Lower leg skin (tissue), 2 donors: ENCODE results near the gene PFDN4.

GRCh38 chr20:53591151-53592011 is 2.3 kb downstream of the ZNF217 start:
- PRO-cap, result no peak
- RAMPAGE, long total RNA, 2 experiments, result no peak in any of the 2 experiments

- PRO-cap, result unidirectional peak, plus-strand start at chr20:53611791
- RAMPAGE, long total RNA, 2 experiments, result no peak in any of the 2 experiments
These were observed 17.8 kb upstream of the ZNF217 start for GRCh38 chr20:53611234-53612059.

- PRO-cap, result no peak
- RAMPAGE, long total RNA, 2 experiments, result no peak in any of the 2 experiments
These were observed 145.9 kb upstream of the ZNF217 start for GRCh38 chr20:53739624-53739865.

GRCh38 chr20:53786130-53786574 is 192.5 kb upstream of the ZNF217 start:
- PRO-cap, result unidirectional peak, plus-strand start at chr20:53786310
- RAMPAGE, long total RNA, 2 experiments, result no peak in any of the 2 experiments

DNA sequence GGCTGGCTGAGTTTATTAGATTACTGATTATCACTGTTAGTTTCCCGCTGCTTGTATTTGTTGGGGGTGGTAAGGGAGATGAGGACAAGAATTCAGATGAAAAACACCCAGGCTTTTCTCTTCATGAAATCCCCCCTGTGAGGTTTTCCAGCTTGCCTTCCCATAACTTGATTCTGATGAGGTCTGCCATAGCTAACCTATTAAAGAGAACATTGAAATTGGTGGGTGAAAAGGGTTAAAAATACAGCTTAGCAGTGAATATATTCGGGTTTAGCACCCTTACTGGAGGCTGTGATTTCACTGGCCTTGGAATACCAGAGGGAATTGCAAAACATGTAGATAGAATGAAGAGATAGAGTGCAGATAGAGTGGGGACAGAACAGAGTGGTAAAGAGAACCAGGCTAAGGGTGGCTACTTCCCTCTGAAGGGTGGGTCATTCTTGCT is 203.8 kb downstream of the BCAS1 start:
- PRO-cap, result unidirectional peak, plus-strand start at position 377 of the sequence
- RAMPAGE, long total RNA, 2 experiments, result no peak in any of the 2 experiments

- PRO-cap, result no peak
- RAMPAGE, long total RNA, 2 experiments, result no peak in any of the 2 experiments
These were observed 52.5 kb downstream of the BCAS1 start for GRCh38 chr20:54017947-54018247.

DNA sequence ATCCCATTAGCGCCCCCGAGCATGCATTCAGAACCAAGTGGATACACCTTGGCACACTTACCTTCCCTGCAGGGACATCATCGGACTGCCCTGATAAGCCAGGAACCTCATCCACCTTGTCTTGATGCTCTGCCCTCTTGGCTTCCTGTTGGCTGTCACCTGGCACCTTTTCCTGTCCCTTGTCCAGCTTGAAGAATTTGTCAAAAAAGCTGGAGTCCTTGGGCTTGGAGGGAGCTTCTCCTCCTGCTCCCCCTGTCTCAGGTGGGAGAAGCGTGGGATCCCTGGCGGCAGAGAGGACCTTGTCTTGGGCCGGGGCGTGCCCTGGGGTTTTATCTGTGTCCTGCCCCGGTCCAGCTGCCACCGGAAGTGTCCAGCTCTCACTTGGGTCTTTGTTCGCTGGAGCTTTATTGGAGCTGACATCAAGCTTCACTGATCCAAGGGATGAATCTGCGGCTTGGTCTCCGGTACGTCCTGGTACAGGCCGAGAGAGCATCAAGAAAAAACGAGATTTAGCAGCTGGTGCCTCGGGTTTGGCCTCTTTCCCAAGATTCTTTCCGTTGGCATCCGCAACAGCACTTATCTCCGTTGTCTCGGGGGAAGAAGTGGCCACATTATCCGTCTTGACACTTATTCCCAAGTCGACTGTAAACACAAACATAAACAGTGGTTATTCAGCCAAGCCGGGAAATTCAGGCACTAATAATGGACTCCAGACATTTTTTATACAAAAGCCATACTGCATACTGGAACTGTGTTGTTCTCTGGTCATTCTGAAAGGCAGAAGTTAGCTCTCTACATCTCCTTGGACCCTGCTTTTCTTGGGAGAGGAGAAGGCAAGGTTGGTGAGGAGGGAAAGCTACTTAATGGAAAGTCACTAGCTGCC is 41.8 kb downstream of the BCAS1 start:
- PRO-cap, result no peak
- RAMPAGE, long total RNA, 2 experiments, result no peak in any of the 2 experiments

GRCh38 chr20:54123288-54124339 is 50.2 kb downstream of the CYP24A1 start:
- PRO-cap, result unidirectional peak, minus-strand start at chr20:54123676
- RAMPAGE, long total RNA, 2 experiments, result no peak in any of the 2 experiments

DNA sequence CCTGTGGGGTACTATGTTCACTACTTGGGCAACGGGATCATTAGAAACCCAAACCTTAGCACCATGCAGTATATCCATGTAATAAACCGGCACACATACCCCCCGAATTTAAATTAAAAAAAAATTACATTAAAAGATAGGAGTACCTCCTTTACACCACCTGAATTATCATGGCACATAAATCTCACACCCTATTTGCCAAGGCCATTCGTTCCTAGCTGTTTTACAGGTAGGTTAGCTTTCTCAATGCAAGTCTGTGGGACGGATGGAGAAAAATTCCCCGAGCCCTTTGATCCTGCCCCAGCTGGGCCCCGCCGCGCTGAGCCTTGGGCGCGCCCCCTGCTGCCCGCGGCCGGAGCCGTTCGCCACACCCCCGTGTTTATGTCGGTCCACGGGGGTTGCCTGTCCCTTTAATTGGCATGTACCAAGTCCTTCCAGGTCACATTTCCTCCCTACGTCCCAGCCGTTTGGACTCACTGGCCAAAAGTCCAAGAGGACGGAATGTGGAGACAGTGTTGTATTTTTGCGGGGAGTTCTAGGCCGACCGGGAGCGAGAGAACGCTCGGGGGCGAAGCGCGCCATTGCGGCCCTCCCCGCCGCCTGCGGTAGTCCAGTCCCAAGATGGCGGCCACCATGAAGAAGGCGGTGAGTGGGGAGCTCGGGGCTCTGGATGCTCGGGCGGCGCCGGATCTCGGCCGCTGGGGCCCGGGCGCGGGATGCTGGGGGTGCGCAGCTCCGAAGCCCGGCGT is at the start of gene PFDN4:
Gene PFDN4 (plus strand): TSS at position 608 of the 749 bp plus-strand sequence.
- PRO-cap, result unidirectional peak, plus-strand start at position 613 of the sequence
- RAMPAGE, long total RNA, 2 experiments, result start-site peak on the plus strand in 1 of 2 experiments, centred at position 612 of the sequence, 423 reads per replicate

DNA sequence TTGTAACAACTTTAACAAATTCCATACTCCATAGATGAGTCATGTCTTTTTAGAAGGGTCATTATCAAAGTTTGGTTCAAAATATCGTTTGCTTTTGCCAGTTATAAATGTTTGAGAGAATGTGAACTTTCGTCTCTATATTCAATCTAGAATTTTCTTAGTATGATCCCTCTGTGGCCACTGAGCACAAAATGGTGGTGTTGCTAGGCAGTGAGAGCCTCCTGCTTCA is 125.1 kb upstream of the DOK5 start:
- PRO-cap, result no peak
- RAMPAGE, long total RNA, 2 experiments, result no peak in any of the 2 experiments

DNA sequence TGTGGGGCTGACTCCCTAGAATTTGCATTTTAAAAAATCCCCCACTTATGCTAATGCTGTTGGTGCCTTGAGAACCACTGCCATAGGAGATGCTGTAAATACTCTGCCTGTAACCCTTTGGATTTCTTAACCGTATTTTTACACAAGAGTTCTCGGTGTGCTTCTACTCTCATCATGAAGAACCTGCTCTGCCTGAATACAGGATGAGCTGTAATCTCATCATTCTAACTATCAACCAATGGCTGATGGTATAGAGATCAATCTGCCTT is 531.6 kb downstream of the DOK5 start:
- PRO-cap, result no peak
- RAMPAGE, long total RNA, 2 experiments, result no peak in any of the 2 experiments

- PRO-cap, result unidirectional peak, minus-strand start at chr20:56359602
- RAMPAGE, long total RNA, 2 experiments, result no peak in any of the 2 experiments
These were observed 563 bp downstream of the FAM210B start for GRCh38 chr20:56359310-56359764.

DNA sequence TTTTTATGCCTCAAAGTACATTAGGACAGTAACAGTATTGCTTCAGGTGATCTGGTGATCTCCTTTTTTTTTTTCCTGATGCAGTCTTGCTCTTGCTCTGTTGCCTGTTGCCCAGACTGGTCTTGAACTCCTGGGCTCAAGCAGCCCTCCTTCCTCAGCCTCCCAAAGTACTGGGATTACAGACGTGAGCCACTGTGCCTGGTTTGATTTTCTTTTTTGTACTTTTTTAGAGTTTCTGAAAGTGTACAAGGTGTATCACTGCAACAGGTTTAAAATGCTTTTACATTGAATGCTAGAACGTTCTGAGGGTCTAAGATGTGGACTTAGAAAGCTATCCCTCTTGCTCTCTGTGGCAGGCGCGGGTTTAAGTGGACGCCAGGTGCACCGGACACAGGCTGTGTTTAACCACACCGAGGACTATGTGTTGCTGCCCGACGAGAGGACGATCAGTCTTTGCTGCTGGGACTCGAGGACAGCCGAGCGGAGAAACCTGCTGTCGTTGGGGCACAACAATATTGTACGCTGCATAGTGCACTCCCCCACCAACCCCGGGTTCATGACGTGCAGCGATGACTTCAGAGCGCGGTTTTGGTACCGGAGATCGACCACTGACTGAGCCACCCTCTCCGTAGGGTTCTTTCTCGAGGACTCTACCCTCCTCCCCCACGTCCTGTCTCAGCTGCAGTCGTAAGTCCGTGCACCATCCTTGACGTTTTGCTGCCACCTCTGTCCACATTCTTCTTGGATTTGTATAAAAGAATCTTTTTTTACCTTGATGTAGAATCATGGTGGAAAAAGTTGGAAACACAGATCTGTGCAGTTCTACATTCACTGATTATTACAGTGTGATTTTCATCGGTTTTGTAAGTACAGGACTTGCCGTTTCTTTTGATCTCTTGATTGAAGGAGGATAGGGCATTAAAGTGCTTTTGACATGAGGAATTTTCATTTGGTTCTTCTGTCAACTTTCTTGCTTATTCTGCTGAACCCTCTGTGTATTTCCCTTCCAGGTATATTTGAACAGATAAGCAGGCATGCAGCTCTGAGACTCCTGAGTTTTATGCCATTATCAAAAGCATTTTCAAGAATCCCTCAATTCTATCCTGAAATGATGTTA is 8.6 kb upstream of the CASS4 start:
- PRO-cap, result no peak
- RAMPAGE, long total RNA, 2 experiments, result no peak in any of the 2 experiments

GRCh38 chr20:56423858-56424328 is 11.8 kb downstream of the CASS4 start:
- PRO-cap, result no peak
- RAMPAGE, long total RNA, 2 experiments, result no peak in any of the 2 experiments

DNA sequence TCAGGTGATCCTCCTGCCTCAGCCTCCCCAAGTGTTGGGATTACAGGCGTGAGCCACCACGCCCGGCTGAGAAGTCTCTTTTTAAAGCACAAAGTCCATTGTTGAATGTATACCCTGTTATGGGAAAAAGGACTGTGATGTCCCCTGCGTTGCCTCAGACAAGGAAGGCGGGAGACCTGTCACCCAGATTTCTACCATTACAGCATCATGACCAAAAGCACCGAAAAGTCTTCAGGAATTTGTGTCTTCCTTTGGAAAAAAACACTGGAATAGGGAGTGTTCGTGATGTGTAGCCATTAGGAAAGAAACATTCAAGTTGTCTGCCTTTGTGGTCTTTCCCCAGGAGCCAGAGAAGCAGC is 18.2 kb upstream of the RTF2 start:
- PRO-cap, result no peak
- RAMPAGE, long total RNA, 2 experiments, result no peak in any of the 2 experiments

DNA sequence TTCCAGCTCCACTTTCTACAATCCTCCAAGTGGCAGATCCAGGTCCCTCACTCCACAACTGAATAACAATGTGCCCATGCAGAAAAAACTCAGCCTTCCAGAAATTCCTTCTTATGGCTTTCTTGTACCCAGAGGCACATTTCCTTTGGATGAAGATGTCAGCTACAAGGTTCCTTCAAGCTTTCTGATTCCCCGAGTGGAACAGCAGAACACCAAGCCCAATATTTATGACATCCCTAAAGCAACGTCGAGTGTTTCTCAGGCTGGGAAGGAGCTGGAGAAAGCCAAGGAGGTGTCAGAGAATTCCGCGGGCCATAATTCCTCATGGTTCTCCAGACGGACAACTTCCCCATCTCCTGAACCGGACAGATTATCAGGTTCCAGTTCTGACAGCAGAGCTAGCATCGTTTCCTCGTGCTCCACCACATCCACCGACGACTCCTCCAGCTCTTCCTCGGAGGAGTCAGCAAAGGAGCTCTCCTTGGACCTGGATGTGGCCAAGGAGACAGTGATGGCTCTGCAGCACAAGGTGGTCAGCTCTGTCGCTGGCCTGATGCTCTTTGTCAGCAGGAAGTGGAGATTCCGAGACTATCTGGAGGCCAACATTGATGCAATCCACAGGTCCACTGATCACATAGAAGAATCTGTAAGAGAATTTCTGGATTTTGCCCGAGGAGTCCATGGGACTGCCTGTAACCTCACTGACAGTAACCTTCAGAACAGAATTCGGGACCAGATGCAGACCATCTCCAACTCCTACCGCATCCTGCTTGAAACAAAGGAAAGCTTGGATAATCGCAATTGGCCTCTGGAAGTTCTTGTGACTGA is 16.2 kb upstream of the RTF2 start:
- PRO-cap, result no peak
- RAMPAGE, long total RNA, 2 experiments, result no peak in any of the 2 experiments

DNA sequence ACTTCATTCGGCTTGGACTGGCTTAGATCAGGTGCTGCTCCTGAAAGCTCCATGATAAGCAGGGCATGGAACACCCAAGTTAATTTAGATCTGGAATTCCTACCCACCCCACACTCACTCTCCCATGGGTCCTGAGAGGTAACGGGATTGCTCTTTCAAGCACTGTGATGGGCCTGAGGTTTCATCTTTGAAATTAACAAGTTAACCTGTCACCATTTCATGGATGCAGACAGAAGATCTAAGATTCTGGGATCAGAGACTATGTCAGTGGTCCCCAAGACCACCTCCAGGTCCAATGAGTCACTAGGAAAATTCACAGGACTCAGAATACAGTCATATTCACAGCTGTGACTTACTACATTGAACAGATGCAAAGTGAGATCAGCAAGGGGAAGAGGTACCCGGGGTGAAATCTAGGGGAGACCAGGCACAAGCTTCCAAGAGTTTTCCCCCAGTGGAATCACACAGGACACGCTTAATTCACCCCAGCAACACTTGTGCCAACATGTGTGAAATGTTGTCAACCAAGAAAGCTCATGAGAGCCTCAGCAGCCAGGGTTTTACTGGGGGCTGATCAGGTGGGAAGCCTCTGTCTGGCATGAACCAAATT is 7.1 kb upstream of the RTF2 start:
- PRO-cap, result no peak
- RAMPAGE, long total RNA, 2 experiments, result no peak in any of the 2 experiments

- PRO-cap, result no peak
- RAMPAGE, long total RNA, 2 experiments, result no peak in any of the 2 experiments
These were observed 25.9 kb downstream of the FAM209B start for GRCh38 chr20:56558868-56559423.

GRCh38 chr20:56626374-56626735 is 2.8 kb upstream of the TFAP2C start:
- PRO-cap, result bidirectional peak, plus-strand start at chr20:56626610, minus-strand start at chr20:56626529
- RAMPAGE, long total RNA, 2 experiments, result no peak in any of the 2 experiments

GRCh38 chr20:56629847-56630843 is 1.0 kb downstream of the TFAP2C start:
- PRO-cap, result bidirectional peak, plus-strand start at chr20:56630184, minus-strand start at chr20:56630227
- RAMPAGE, long total RNA, 2 experiments, result no peak in any of the 2 experiments